HT1080 (cell line): ENCODE measurements around a stretch of chr3.

DNA sequence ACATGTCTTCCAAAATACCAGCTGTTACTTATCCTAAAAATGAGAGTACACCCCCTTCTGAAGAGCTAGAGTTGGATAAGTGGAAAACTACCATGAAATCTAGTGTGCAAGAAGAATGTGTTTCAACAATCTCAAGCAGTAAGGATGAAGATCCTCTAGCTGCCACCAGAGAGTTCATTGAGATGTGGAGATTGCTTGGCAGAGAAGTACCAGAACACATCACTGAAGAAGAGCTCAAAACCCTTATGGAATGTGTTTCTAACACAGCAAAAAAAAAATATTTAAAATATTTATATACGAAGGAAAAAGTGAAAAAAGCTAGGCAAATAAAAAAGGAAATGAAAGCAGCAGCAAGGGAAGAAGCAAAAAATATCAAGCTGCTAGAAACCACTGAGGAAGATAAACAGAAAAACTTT lies 3.2 kb downstream of the TRMT10C start:
RAMPAGE:
- cytosol, long total RNA, result no peak
- long total RNA, result no peak
- nucleus, long total RNA, result no peak

DNA sequence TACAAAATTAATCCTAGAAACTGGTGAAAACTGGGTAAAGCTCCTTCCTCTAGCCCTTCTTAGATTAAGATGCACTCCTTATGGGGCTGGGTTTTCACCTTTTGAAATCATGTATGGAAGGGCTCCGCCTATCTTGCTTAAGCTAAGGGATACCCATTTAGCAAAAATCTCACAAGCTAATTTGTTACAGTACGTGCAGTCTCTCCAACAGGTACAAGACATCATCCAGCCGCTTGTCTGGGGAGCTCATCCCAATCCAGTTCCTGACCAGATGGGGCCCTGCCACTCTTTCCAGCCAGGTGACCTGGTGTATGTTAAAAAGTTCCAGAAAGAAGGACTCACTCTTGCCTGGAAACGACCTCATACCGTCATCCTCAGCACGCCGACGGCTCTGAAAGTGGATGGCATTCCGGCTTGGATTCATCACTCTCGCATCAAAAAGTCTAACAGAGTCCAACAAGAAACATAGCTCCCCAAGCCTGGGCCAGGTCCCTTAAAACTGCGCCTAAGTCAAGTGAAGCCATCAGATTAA lies 37.7 kb downstream of the ZBTB11 start:
RAMPAGE:
- cytosol, long total RNA, result no peak
- long total RNA, result no peak
- nucleus, long total RNA, result no peak

DNA sequence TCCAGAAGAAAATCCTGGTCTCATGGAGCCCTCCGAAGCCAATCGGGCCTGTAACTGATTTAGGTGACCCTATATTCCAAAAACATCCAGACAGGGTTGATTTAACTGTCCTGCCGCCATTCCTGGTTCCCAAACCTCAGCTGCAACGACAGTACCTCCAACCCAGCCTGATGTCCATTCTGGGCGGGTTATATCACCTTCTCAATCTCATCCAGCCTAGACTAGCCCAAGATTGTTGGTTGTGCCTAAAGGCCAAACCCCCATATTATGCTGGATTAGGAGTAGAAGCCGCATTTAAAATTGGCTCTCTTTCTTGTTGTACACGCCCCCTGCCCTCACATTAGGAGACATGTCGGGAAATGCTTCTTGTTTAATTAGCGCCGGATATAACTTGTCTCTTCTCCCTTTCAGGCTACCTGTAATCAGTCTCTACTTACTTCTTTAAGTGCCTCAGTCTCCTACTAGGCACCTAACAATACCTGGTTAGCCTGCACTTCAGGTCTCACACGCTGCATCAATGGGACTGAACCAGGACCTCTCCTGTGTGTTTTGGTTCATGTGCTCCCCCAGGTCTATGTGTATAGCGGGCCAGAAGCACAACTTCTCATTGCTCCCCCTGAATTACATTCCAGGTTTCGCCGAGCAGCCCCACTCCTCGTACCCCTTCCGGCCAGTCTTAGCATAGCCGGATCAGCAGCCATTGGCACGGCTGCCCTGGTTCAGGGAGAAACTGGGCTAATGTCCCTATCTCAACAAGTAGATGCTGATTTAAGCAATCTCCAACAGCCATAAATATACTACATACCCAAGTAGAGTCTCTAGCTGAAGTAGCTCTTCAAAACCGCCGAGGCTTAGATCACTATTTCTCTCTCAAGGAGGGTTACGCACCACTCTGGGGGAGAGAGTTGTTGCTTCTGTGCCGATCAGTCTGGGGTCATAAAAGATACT lies 36.4 kb downstream of the ZBTB11 start:
RAMPAGE:
- cytosol, long total RNA, result no peak
- long total RNA, result no peak
- nucleus, long total RNA, result no peak

DNA sequence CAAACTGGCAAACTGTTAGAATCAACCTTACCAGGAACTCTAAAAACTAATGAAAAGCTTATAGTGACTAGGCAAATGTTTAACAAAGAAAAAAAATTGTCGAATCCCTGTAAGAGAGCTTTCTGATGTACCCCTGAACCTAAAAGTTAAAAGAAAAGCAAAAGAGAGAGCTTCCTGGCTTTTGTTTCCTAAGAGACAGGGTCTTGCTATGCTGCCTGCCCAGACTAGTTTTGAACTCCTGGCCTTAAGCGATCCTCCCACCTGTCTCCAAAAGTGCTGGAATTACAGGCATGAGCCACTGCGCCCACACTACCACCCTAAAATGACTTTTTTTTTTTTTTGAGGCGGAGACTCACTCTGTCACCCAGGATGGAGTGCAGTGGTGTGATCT lies 23.2 kb downstream of the ZBTB11 start:
RAMPAGE:
- cytosol, long total RNA, result no peak
- long total RNA, result no peak
- nucleus, long total RNA, result no peak

GRCh38 chr3:101685147-101685515 lies 1.4 kb downstream of the RPL24 start:
RAMPAGE:
- cytosol, long total RNA, result no peak
- long total RNA, result no peak
- nucleus, long total RNA, result no peak

DNA sequence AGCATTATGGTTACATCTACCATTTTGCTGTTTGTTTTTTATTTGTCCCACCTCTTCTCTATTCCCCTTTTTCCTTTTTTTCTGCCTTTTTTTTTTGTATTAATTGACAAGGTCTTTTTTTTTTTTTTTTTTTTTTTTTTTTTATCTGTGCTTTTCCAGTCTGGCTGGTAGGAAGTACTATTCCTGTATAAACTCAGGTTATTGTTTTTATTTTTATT lies 14.4 kb downstream of the NXPE3 start:
RAMPAGE:
- cytosol, long total RNA, result no peak
- long total RNA, result no peak
- nucleus, long total RNA, result no peak

DNA sequence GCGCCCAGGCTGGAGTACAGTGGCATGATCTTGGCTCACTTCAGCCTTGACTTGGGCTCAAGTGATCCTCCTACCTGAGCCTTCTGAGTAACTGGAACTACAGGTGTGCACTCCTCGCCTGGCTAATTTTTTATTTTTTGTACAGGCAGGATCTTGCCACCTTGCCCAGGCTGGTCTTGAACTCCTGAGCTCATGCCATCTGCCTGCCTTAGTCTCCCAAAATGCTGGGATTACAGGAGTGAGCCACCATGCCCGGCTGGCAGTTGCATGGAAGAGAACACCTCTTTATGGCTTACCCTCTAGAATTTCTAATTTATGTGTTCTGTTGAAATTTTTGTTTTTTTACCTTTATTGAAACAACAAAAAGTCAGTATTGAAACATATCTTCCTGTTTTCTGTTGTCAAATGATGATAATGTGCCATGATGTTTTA lies 10.9 kb downstream of the NFKBIZ start:
RAMPAGE:
- cytosol, long total RNA, result no peak
- long total RNA, result no peak
- nucleus, long total RNA, result no peak

RAMPAGE:
- cytosol, long total RNA, result no peak
- long total RNA, result no peak
- nucleus, long total RNA, result no peak
Observed at GRCh38 chr3:101861269-101862494, 12.4 kb downstream of the NFKBIZ start.

GRCh38 chr3:101865956-101866471 lies 16.7 kb downstream of the NFKBIZ start:
RAMPAGE:
- cytosol, long total RNA, result no peak
- long total RNA, result no peak
- nucleus, long total RNA, result no peak

DNA sequence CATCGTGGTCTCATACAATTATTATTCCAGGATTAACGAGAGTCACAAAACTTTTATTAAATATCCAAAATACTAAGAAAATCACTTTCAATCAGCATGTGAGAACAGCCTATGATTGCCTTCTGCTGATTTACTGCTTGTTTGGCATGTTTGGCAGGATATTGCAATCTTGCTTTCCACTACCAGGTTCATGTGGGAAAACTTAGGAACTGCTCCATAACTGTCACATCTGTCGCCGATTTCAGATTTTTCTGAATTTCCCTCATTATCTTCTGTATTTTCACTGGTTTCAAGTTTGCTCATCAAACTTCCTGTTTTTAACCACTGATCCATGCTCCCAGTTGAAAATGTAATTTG lies 93.0 kb downstream of the NFKBIZ start:
RAMPAGE:
- cytosol, long total RNA, result no peak
- long total RNA, result no peak
- nucleus, long total RNA, result no peak

RAMPAGE:
- cytosol, long total RNA, result no peak
- long total RNA, result no peak
- nucleus, long total RNA, result no peak
Observed at GRCh38 chr3:101994269-101994912, 145.1 kb downstream of the NFKBIZ start.

DNA sequence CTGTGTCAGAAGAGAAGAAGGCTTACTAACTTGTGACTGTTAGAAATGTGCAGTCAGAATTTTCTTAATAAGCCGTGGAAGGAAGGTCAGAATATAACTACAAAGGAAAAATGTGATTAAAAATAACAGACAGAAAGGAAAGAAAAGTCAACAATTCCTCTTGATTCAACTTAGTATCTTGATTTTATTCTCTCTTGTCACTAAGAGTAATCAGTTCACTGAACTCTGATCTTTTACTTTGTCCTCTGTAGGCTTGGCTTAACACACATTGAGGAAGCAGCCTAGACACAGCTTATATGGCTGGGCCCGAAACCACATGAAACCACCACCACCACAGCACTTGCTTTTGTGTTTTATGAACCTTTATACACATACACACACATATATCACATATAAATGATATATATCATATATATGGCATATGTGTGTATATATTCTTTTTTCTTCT lies 1233.7 kb upstream of the ALCAM start:
RAMPAGE:
- cytosol, long total RNA, result no peak
- long total RNA, result no peak
- nucleus, long total RNA, result no peak

RAMPAGE:
- cytosol, long total RNA, result no peak
- long total RNA, result no peak
- nucleus, long total RNA, result no peak
Observed at GRCh38 chr3:104522071-104522628, 844.6 kb upstream of the ALCAM start.

DNA sequence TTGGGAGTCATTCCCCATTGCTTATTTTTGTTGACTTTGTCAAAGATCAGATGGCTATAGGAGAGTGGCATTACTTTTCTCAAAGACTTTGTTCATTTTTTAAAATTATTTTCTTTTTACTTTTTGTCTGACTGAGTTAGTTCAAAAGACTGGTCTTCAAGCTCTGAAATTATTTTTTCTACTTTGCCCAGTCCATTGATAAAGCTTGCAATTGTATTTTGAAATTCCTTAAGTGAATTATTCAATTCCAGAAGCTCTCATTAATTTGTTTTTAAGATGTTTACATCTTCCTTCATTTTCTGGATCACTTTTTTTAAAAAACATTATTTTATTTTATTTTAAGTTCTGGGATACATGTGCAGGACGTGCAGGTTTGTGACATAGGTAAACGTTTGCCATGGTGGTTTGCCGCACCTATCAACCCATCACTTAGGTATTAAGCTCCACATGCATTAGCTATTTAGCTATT lies 793.9 kb upstream of the ALCAM start:
RAMPAGE:
- cytosol, long total RNA, result no peak
- long total RNA, result no peak
- nucleus, long total RNA, result no peak

RAMPAGE:
- cytosol, long total RNA, result no peak
- long total RNA, result no peak
- nucleus, long total RNA, result no peak
Observed at GRCh38 chr3:104676132-104676650, 690.5 kb upstream of the ALCAM start.

DNA sequence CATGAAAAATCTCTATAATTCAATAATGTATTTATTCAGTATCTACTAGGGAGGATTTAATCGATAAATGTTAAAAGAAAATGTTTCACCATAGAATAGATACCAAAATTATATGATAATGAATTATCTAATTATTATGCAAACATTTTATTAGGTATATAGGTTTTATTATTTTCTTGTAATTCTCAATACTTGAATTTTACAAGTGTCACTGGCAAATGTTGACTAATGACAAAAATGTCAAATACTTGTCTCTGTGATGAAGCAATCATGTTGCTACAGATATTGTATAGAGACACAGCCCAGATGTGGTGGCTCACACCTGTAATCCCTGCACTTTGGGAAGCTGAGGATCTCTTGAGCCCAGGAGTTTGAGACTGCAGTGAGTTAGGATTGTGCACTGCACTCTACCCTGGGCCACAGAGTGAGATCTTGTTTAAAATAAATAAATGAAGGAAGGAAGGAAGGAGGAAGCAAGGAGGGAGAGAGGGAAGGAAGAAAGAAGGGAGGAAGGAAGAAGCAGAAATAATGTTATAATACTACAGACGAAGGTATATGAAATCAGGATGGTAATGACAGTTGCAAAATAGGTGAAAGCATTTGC lies 71.8 kb downstream of the ALCAM start:
RAMPAGE:
- cytosol, long total RNA, result no peak
- long total RNA, result no peak
- nucleus, long total RNA, result no peak

DNA sequence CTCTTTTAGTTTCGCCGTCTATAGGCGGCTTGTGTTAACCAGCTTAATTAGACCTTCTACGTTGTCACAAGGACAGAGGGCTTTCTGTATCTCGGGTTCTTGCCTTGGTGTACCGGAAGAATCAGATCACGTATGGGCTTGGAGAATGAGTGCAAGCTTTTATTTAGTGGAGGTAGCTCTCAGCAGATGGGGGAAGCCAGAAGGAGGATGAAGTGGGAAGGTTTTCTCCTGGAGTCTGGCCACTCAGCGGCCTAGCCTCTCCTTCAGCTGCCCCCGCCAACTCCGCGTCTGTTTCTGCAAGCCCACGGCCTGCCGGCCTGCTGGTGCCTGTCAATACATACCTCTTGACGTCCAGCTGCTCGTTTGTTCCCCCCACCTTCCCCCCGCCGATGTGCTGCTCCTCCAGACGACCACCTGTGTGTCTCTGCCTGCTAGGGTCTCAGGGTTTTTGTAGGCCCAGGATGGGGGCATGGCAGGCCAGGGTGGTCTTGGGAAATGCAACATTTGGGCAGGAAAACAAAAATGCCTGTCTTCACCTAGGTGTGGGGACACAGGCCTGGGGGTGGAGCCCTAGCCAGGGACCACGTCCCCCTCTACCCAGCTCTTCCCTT lies 137.7 kb downstream of the ALCAM start:
RAMPAGE:
- cytosol, long total RNA, result no peak
- long total RNA, result no peak
- nucleus, long total RNA, result no peak

RAMPAGE:
- cytosol, long total RNA, result no peak
- long total RNA, result no peak
- nucleus, long total RNA, result no peak
Observed at GRCh38 chr3:105532287-105532808, 165.6 kb downstream of the ALCAM start.

GRCh38 chr3:105758442-105758976 lies 110.3 kb downstream of the CBLB start:
RAMPAGE:
- cytosol, long total RNA, result no peak
- long total RNA, result no peak
- nucleus, long total RNA, result no peak

DNA sequence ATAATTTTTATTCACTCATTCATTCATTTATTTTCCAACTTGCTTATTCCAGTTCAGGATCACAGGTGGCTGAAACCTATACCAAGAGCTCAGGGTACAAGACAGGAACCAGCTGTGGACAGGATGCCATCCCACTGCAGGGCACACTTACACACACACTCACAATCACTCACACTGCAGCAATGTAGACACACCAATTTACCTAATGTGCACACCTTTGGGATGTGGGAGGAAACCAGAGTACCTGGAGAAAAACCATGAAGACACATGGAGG lies 414.5 kb upstream of the CCDC54 start:
RAMPAGE:
- cytosol, long total RNA, result no peak
- long total RNA, result no peak
- nucleus, long total RNA, result no peak